Measurements from ENCODE around the genes KCNC3, MYBPC2 and SMIM47.

DNA sequence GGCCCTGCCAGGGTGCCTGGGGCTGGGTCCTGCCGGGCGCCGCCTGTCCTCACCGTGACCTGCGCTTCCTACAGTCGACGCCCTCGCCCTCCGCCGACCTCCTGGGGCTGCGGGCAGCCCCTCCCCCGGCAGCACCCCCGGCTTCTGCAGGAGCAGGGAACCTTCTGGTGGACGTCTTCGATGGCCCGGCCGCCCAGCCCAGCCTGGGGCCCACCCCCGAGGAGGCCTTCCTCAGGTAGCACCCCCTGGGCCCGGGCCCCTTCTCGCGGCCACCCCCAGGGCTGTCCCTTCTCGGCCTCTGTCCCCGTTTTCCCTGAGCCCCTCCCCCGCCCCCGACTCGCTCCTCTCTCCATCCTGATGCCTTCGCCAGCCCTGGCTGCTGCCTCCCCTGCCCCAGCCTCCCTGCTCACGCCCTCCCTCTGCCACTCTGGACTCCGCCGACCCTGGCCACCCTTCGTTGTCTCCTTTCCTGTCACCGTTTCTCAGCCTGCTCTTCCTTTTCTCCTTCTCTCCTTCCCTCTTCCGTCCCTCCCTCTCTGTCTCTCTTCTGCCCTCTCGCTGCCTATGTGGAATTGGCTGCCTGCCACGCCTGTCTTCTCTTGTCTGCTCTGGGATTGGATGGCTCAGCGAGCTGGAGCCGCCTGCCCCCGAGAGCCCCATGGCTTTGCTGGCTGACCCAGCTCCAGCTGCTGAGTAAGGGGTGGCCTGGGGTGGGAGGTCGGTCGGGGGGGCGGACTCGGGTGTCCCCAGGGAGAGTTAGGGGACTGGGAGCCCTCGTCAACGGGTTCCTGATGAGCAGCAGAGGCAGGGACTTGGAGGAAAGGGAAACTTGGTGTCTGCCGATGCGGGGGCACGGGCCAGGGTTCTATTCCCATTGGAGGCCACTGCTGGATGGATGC is 10.9 kb downstream of the FUZ start:
- PRO-cap, 2 experiments: no peak in any of the 2 experiments

DNA sequence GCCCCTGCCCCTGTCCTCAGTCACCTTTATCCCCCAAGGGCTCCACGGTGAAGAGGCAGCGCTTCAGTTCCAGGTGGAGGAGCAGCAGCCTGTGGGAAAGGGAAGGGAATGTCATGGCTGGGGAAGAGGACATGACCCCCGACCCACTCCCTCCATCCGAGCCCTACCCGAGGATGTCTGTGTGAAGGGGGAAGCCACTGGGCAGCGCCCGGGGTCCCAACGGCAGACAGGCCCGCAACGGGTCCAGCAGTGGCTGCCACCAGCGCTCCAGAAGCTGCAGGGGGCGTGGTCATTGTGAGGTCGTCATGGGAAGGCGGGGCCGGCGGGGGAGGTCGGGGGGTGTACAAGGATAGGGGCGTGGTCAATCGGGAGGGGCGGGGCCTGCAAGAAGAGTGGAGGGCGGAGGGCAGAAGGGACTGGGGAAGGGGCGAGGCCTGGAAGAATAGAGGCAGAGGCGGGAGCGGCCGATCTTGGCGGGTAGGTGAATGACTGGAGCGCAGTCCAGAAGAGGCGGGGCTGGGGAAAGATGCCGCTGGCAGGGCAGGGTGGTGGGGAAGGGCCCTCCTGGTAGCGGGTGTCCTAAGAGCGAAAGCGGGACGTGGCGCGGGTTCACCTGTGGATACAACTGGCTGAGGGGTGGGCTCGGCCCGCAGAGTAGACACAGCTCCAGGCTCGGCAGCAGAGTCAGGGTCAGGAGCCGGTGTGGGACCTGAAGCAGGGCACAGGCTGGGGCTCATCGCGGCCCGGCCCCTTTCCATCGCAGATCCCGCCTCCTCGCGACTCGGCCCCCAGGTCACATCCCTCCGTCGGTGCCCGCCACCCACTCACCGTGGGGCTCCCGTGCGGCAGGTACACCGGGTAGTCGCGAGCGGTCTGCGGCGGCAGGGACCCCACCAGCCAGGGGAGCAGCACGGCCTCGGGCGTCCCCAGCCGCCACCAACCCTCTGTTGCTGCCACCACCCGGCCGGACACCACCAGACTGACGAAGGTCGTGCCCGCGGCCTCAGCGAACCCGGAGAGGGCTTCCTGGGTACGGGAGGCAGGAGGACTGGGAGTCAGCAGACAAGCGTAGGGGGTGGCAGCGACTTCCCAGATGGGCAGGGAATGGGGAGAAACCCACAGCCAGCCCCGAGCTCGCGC is 4.2 kb downstream of the FUZ start:
- PRO-cap, 2 experiments: peak in 2 of 2 experiments; most common plus-strand start position 409 of the sequence (in 1); most common minus-strand start position 984 of the sequence (in 2)

- PRO-cap, 2 experiments: no peak in any of the 2 experiments
Measured at GRCh38 chr19:49812599-49812990, 497 bp downstream of the FUZ start.

- PRO-cap, 2 experiments: no peak in any of the 2 experiments
Measured at GRCh38 chr19:49828963-49829319, 10.9 kb downstream of the MED25 start.

DNA sequence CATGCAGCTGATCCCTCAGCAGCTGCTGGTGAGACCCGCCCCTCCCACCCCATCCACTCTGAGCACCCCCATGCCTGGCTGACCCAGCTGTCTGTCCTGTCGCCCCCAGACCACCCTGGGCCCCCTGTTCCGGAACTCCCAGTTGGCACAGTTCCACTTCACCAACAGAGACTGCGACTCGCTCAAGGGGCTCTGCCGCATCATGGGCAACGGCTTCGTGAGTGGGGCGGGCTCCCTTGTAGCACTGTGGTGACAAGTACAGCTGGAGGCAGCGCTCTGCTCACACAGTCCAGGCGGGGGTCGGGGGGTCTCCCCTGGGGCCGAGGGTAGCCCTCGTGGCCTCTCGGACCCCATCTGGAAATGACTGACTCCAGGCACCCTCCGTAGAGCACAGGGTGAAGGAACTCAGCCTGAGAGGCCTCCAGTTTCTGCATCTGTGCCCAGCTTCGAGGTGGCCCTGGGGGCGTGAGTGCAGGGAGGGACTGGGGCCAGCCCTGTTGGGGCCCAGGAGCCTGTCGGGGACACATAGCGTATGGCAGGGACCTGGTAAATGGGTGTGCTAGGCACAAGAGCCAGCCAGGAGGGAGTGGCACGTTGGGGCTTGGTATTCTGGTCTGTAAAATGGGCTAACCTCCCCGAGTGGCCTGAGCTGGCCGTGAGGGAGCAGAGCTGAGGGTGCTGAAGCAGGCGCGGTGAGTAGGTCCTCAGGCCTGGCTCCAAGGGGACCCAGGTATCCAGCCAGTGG is 12.3 kb downstream of the PNKP start:
- PRO-cap, 2 experiments: no peak in any of the 2 experiments

GRCh38 chr19:49898860-49899159 is 2.1 kb upstream of the IL4I1 start:
- PRO-cap, 2 experiments: no peak in any of the 2 experiments

- PRO-cap, 2 experiments: no peak in any of the 2 experiments
Measured at GRCh38 chr19:49997856-49998193, 27.3 kb downstream of the VRK3 start.

DNA sequence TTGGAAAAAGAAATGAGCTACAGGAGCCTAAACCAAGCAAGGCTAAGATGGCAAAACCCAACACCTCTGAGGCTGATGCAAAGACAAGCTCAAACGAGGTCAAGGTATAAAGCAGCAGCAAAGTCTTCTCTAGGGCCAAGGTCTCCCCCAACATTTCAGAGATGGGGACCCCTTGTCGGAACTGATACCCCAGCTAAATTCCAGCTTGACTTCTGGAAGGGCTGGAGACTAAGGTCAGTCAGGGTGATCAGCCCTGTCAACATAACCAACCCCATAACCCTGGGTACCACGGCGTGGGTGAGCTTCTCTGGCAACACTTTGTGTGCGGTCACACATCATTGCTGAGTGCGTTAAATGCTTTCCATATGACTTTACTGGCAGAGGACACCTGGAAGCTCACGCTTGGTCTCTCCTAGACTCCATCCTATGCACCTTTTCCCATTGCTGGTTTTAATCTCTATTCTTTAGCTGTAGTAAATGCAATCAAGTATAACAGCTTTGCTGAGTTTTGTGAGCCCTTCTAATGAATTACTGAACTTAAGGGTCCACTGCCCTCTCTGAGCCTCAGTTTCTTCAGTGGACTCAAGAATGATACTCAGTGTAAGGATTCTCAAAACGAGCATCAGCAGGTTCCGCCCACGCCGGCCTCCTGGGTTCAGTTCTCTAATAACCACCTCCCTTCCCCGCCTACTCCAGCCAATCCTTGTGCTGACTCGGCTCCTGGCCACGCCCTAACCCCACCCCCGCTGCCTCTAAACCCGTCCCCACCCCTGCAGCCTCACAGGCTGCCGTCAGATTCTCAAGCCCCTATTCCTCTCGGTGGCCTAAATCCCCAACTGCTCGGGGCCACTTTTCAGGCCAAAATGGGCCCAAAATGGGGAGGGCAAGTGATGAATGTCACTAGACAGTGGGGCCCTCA is 24.3 kb downstream of the ZNF473 start:
- PRO-cap, 2 experiments: peak in 2 of 2 experiments; most common plus-strand start position 783 of the sequence (in 2)

GRCh38 chr19:50189019-50189831 is 14.2 kb upstream of the MYH14 start:
- PRO-cap, 2 experiments: no peak in any of the 2 experiments

DNA sequence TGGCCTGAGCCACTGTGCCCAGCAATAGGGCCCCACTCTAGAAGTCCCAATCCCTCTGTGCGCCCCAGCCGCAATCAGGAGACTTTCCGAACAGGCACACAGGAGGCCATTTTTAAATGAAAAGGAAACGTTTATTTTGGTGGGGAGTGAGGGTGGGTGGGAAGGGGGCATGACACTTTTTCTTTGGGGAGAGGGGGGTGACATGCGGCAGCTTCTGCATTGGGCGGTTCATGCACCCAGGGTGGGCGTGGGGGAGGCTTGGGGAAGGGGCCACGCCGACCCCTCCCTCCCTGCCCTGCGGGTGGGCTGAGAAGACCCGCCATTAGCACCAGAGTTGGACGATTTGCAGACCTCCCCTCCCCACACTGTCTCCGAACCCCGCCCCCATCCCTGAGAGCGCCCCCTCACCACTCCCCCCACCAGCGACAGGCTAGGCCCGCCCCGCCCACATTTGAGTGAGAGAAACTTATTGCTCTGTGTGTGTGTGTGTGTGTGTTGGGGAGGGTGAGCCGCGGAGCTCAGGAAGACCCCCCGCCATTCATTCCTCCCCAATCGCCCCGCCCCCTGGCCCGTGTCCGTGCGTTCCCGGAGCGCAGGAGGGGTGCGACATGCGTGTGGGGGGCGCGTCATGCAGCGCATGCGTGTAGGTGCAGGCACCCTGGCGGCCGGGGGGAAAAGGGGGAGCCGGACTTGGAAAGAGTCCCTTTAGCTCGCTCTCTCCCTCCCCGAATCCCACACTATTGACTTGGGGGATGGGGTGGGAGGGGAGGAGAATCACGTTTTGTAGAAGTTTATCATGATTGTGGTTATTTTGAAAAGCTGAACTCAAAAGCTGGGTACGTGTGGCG is 17.1 kb downstream of the KCNC3 start:
- PRO-cap, 2 experiments: no peak in any of the 2 experiments

DNA sequence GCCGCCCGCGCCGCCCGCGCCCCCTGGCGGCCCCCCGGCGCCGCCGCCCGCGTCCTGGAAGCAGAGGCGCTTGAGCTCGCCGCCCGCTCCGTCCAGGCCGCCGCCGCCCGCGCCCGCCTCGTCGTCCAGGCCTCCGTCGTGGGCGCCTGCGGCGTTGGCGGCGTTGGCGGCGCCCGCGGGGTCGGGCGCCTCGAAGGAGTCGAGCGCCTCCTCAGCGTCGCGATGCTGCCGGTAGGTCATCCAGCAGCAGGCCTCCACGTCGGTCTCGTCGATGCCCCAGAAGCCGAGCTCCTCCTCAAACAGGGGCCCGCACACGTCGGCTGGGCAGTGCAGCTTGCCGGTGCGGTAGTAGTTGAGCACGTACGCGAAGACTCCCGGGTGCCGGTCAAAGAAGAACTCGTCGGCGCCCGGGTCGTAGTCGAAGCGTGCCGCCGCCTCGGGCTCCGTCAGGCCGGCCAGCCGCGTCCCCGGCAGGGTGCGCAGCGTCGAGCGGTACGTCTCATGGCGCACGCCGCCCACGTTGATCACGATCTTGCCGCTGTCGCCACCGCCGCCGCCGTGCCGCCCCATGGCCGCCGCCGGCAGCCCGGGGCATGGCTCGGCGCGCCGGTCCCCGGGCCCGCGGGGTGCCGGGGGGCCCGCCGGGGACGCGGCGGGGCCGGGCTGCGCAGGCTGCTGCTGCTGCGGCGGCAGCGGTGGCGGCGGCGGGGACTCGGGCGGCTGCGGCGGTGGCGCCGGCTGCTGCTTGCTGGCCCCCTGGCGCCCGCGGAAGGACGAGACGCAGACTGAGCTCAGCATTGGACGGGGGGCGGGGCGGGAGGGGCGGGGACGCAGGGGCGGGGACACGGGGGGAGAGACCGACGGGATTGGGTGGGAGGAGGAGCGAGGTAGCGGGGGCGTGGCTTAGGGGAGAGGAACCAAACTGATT is 628 bp downstream of the KCNC3 start:
- PRO-cap, 2 experiments: peak in 2 of 2 experiments; most common minus-strand start position 772 of the sequence (in 2)

GRCh38 chr19:50329213-50330311 is at the start of gene KCNC3:
TSS of gene KCNC3 (minus strand) at chr19:50329377.
- PRO-cap, 2 experiments: peak in 2 of 2 experiments; most common plus-strand start chr19:50329277 (in 2)

DNA sequence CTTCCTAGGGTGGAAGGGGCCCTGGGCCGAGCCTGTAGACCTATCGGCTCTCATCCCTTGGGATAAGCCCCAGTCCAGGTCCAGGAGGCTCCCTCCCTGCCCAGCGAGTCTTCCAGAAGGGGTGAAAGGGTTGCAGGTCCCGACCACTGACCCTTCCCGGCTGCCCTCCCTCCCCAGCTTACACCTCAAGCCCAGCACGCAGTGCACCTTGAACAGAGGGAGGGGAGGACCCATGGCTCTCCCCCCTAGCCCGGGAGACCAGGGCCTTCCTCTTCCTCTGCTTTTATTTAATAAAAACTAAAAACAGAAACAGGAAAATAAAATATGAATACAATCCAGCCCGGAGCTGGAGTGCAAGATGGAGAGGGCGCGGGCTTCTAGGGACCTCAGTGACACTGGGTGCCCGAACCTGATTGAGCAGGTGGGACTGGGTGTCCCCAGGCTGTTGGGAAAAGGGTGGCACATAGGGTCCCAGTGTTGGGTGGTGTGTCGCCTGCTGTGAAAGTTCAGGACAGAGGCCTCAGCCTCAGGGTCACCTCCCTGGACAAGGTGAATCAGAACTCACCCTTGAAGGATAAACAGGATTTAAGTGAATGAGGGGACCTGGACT is 1.4 kb upstream of the POLD1 start:
- PRO-cap, 2 experiments: no peak in any of the 2 experiments

GRCh38 chr19:50416761-50417399 is 1.9 kb upstream of the SPIB start:
- PRO-cap, 2 experiments: no peak in any of the 2 experiments

- PRO-cap, 2 experiments: no peak in any of the 2 experiments
Measured at GRCh38 chr19:50432640-50433103, at the start of gene MYBPC2. TSS of gene MYBPC2 (plus strand) at chr19:50432892.

DNA sequence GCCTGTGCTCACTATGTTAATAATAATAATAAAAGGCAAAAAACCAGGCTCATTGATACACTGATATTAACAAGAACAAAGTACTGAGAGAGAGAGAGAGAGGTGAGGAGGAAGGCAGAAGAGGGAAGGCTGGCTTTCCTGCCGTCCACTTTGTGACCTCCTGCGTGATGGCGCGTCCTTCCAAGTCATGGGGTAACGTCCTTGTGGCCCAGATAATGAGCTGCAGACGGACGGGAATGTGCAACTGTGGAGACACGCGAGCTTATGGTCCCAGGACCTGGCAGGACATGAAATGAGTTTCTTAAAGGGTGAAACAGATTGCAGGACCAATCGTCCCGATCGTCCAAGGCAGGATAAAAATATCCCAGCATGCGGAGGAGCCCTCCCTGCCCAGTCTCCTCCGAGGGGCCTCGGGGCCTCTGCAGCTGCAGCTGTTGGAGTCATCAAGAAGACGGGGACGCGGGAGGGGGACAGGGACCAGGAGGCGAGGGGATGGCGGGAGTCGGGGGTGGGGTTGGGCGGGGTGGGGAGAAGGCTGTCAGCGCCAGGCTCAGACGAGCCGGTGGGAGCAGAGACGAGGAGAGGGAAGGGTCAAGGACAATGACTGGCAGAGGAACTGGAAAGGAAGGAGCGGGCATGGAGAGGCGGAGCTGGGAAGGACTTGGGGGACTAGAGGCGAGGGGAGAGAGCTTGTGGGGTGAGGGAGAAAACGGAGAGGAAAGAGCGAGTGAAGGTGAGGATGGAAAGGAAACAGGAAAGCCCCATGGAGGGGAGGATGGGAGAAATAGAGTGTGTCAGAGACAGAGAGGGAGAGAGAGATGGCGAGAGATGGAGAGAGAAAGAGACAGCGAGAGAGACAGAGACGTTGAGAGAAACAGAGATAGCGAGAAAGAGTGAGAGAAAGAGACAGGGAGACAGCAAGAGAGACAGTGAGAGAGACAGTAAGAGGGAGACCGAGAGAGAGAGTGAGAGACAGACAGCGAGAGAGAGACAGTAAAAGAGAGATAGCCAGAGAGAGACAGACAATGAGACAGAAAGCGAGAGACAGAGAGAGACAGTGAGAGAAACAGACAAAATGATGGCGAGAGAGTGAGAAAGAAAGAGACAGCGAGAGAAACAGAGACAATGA is 14.5 kb upstream of the GARIN5A start:
- PRO-cap, 2 experiments: no peak in any of the 2 experiments

DNA sequence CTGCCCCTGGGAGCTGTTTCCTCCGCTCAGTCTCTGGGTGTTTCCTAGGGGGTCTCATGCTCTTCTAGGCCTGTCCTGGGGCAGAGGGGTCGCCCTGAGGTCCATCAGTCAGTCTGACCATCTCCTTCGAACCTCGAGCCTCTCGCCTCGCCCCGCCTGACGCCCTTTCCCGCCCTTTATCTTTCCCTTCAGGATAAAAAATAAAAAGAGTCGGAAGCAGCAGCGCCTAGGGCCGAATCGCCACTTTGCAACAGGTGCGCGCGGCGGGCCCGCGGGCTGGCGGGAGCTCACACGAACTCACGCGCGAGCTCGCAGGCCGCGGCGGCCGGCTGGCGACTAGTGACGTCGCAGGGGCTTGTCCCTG is 33.8 kb downstream of the SYT3 start:
- PRO-cap, 2 experiments: no peak in any of the 2 experiments

- PRO-cap, 2 experiments: no peak in any of the 2 experiments
Measured at GRCh38 chr19:50694852-50695738, 24.5 kb downstream of the SHANK1 start.

DNA sequence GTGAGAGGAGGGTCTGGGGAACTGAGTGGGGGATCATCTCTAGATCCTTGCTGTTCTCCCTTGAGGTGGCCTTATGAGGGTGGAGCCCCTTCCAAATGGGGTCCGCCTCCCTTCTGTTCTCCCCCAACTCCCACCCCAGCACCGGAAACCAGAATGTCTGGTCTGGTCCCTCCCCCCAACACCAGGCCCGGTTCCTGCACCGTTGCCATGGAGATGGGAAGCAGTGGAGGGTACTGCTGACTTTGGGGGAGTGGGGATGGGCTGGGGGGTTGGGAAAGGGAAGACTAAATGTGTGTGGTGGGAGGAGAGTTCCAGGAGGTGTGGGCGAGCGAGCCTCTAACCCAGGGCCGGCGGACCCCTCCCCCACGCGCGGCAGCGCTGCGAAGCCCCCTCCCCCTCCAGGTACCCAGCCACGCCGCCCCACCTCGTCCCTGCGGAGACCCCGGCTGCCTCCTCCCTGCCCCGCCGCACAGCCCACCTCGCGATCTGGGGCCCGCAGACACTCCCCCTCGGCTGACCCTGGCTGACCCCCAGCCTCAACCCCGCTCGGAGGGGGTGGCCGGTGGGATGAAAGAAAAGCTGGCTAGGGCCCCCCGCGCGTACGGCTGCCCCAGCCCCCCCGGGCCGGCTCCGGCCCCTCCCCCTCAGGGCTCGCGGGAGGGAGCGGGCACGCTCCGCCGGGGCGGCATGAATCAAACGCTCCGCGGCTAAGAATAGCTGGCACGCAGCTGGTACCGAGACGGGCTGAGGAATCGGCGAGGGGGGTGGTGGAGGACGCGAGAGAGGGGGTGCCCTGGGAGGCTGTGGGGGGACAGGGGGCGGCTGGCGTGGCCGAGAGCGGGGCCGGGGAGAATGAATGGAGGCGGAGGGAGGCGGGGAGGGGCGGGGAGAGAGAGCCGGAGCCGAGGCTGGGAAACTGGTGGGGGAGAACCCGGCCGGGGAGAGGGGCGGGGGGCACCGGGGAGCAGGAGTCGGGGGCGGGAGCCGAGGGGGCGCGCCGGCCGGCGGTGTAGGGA is 1.4 kb downstream of the SHANK1 start:
- PRO-cap, 2 experiments: no peak in any of the 2 experiments

DNA sequence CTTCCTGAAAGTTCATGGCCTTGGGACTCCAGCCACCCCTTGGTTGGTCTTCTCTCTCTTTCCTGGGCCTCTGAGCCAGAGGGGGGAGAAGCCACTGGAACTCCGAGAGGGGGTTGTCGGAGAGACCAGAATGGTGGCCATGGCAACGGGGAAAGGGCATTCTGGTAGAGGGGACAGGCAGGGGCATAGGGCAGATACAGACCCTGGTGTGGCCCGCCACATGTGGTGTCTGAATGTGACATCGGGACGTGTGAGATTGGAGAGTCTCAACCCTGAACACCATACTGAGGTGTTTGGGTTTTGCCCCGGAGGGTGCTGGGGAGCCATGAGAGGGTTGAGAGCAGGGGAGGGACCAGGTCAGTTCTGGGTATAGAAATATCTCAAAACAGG is at the start of gene SMIM47:
Gene SMIM47 (minus strand): TSS at position 72 of the 390 bp plus-strand sequence.
- PRO-cap, 2 experiments: no peak in any of the 2 experiments